Cardiac septum (tissue), 1 donor: ENCODE data around the genes PLXNA2 and IRF6.

DNA sequence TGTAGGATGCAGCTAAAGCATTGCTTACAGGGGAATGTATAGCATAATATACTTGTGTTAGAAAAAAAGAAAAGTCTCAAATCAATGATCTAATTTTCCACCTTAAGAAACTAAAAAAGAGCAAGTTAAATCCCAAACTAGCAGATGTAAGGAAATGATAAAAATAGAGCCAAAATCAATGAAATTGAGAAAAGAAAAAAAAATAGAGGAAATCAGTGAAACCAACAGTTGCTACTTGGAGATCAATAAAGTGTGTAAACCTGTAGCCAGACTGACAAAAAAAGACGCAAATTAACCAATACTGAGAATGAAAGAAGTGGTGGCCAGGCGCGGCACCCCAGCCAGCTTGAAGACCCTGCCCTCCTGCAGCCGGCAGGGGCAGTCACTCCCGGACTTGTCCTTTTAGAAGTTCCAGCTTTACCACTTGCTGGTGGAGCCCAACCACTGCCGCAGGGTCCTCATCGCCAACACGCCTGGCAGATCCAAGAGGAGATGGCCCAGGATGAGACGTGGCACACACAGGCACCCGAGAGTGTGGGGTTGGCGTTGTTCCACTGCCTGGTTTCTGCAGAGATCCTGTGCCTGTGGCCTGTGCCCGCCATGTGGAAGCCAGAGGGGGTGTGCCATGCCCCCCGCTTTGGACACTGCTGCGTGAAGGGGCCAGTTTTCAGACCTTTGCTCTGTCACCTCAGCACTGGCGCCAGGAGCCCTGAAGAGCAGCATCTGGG lies 10.6 kb downstream of the CD46 start:
- PRO-cap: no peak

DNA sequence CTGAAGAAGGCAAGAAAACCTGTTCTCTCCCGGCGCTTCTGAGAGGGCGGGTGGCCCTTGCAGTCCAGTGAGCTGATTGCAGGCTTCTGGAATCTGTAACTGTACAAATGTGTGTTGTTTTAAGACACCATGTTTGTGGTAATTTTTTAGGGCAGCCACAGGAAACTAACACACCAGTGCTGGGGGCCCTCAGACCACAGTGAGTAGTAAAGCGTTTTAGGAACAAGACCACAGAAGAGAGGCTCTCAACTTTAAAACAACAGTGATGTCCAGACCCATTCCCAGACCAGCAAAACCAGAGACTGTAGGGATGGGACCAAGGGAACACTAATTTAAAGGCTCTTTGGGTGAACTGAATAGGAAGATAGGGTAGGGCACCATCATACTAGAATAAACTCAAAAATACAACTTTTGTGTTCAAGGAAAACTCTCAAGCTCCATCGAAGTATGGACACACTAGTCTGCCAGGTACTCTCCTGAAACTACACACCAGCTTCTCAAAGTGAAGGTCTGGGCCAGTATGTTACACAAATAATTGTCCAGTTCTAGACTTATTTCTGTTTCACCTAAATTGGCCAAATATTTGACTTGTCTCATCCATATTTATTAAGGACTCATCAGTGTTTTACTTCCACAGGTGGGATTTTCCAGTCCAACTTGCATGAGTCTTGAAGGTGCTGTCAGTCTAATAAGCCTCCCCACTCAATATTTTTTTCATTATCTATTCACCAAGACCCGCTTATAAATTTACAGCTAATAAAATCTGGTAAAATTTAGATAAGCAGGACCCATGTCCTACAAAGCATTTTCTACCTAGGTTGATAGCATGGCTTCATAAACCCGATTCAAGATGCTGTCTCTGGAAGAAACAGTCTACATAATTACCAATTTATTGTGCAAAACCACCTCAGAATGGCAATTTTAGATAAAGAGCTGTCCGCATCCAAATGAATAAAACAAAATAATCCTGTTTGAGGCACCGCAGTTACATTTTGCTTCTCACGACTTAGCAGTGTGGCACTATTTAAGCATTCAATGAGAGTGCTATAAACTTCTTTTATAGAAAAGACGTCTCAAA lies 47.5 kb downstream of the CD46 start:
- PRO-cap: no peak

GRCh38 chr1:207811849-207812865 lies 60.3 kb downstream of the CD46 start:
- PRO-cap: no peak

GRCh38 chr1:207826291-207827392 lies 74.8 kb downstream of the CD46 start:
- PRO-cap: bidirectional peak, plus-strand start at chr1:207826998, minus-strand start at chr1:207826870

DNA sequence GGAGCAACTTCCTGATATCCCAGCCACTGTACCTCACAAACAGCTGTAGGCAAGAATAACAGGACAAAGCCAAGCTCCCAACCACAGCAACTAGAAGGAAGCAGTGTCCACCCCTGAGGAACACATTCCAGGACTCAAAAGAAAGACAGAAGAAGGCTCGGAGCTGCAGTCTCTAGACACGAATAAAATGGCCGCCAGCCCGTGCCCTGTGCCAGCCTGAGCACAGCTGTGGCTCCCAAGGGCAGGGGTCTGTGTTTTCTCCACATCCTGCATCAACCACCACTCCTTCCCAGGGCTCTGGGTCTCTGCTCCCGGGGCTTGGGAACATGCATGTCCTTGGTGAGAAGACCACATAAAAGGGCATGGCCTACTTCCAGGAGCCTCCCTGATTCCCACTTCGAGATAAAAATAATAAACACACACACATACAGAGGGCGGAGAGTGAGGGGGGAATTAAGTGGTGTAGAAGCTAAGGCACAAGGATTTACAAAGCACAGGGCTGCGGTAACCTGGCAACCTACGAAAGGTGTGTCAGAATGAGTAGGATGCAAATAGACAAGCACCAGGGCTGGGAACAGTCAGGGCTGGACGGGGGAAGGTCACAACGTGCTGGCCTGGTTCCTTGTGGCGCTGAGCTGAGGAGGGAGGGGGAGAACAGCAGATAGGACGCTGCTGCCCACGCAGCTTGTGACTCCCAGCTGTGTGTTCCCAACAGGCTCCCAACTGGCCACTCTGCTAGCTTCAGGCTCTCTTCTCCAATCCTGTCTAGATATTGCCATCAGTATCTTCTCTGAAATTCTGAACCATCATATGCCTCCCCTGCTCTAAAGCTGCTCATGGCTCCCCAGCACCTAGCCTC lies 72.6 kb downstream of the CD34 start:
- PRO-cap: unidirectional peak, plus-strand start at position 577 of the sequence

- PRO-cap: no peak
Observed at GRCh38 chr1:207917017-207917259, 6.0 kb upstream of the CD34 start.

- PRO-cap: no peak
Observed at GRCh38 chr1:208047966-208048438, 137.1 kb upstream of the CD34 start.

- PRO-cap: no peak
Observed at GRCh38 chr1:208179296-208179758, 64.9 kb downstream of the PLXNA2 start.

DNA sequence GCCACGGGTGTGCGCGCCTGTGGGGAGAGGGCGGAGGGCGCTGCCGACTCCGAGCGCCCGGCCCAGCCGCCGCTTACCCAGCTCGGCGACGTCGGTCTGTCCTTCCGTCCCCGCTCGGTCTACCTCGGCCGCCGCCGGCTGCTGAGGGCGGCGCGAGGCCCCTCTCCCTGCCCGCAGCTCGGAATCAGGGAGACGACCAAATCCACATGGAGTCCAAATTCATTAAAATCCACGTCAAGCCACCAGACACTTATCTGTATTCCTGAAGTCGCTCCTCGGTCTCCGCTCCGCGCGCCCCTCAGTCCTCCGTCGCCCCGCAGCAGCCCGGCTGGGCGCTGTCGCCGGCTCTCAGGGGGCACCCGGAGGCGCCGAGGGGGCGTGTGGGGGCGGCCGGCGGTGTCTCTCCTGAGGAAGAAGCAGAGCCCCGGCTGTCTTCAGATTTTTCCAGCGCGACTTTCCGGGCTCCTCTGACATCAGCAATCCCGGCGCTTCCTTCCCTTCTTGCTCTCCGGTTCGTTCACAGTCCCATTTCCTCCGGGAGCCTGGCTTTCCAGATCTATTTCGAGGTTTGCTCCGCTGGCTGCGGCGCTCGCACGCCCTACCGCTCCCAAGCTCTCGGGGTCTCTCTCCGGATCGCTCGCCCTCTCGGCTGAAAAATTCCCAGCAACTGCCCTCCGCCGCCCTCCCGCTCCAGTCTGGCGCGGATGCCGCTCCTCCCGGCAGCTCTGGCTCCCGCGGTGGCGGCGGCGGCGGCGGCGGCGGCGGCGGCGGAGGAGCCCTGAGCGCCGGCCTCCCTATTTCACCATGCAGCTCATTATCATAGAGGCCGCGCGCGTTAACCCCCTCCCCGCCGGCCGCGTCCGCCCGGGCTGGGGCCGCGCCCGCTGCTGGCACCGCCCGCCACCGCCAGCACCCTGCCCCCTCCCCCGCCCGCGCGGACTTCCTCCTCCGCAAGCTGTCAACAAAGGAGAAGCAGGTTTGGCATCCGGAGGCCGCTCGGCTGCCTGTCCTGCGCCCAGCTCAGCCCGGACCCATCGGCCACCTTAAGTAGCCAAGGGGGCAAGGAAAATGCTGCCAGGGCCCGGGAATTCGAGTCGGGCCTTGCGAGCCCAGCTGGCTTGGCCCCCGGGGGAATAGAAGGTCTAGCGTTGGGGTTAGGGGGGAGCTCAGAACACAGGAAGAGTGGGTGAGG lies at the start of gene PLXNA2:
Gene PLXNA2, minus strand, starts transcription at position 819 of the 1,192 bp plus-strand sequence.
- PRO-cap: bidirectional peak, plus-strand start at position 558 of the sequence, minus-strand start at position 407 of the sequence; bidirectional peak, plus-strand start at position 969 of the sequence, minus-strand start at position 697 of the sequence

DNA sequence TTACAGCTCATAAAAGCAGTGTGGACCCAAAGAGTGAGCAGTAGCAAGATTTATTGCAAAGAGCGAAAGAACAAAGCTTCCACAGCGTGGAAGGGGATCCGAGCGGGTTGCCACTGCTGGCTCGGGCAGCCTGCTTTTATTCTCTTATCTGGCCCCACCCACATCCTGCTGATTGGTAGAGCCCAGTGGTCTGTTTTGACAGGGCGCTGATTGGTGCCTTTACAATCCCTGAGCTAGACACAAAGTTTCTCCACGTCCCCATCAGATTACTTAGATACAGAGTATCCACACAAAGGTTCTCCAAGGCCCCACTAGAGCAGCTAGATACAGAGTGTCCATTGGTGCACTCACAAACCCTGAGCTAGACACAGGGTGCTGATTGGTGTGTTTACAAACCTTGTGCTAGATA lies 243.7 kb upstream of the PLXNA2 start:
- PRO-cap: no peak

DNA sequence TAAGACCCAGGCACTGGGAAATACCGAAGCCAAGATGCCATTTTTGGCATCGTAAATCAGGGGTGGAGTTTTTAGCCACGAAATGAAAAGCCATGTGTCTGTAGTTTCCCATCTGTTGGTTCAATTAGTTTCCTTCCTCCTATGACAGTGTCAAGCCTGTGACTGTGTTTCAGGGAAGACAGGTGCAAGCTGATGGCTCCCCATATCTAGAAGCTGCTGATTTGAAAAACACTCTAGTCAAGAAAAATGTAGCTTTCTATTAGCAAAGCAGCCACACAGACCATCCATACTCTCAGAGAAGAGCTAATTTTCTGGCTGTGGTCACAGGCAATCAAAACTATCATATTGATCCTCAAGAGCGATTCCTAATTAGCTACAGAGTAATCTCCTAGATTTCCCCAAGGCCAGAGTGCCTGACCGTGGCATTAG lies 480.3 kb upstream of the CAMK1G start:
- PRO-cap: no peak

GRCh38 chr1:209427252-209427605 lies 156.3 kb upstream of the CAMK1G start:
- PRO-cap: no peak

GRCh38 chr1:209429910-209430548 lies 153.5 kb upstream of the CAMK1G start:
- PRO-cap: no peak

DNA sequence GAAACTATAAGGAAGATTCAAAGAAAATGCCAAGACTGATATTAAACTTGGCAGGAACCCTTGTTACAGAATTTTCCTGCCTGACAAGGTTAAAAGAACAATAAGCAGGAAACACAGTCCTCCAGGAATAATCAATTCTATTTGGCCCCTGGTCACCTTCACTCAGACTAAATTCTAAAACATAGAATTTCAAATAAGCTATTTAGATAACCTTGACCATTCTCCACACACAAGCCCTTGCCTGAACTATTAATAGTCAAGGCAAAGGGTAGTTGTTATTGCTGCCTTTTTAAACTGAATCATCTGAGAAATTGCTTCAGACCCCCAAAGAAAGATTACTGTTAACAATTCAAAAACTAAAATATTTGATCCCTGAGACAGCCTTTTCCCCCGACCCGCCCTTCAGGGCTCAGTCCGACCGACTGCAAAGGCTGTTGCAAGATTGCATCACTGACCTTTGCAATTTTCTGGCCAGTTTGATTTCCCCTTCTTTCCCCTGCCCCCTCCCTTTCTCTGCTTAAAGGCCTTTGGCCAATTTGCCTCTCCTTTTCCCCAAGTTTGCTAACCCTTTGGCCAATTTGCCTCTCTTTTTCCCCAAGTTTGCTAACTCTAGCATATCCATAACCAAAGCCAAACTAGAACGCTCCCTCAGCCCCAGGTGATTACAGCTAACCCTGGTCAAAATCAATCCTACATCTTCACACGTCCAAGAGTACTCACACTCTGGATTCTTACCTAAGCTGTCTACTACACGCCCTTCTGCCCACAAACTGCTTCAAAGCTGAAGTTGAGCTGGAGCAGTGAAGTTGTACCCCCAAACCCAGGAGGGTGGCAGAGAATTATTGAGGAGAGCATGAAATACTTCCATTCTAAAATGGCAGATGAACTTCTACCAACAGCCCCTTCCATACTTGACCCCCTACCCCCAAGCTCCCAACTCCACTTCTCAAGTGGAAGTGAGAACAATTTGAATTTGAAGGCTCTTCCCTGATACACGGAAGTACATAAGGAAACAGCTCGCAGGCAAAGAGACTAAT lies 1.3 kb upstream of the G0S2 start:
- PRO-cap: no peak

DNA sequence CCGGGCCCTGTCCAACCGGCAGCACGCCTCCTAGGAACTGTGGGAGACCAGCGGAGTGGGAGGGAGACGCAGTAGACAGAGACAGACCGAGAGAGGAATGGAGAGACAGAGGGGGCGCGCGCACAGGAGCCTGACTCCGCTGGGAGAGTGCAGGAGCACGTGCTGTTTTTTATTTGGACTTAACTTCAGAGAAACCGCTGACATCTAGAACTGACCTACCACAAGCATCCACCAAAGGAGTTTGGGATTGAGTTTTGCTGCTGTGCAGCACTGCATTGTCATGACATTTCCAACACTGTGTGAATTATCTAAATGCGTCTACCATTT lies 714 bp downstream of the G0S2 start:
- PRO-cap: bidirectional peak, plus-strand start at position 234 of the sequence, minus-strand start at position 41 of the sequence

GRCh38 chr1:209742883-209743695 lies 12.8 kb upstream of the TRAF3IP3 start:
- PRO-cap: no peak

- PRO-cap: unidirectional peak, plus-strand start at chr1:209768605
Observed at GRCh38 chr1:209768089-209768873, 12.4 kb downstream of the TRAF3IP3 start.

- PRO-cap: no peak
Observed at GRCh38 chr1:209791772-209792277, 7.5 kb upstream of the C1orf74 start.

DNA sequence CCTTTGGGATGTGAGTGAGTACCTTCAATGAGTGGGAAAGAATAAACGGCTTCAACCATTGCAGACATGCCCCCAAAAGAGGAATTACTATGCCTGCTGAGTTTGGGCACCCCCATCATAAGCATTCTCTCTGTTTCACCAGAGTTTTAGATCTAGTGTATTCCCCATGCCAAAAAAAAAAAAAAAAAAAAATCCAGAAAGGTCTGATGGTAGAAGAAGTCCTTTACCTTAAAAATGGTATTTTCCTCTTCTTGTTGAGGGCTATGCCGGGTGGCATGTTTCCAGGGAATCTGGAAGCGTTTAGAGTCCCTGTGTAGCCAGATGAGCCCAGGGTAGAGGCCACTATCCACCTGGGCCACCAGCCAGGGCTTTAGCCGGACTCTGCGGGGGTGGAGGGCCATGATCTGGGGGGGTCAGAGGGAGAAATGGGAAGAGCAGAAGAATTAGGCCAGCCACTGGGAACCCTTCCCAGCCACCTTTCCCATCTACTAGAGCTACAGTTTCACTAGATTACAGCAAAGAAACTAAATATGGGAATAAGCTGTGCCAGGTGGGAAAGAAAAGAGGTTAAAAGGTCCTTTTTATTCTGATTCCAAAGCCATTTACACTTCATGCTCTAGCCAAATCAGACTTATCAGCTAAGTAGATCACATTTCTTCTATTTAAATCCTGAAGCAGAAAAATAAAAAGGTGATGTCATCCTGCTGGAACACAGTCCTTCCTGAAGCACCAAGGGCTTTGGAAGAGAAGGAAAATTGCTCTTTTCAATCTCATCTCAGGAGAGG lies 4.7 kb downstream of the IRF6 start:
- PRO-cap: no peak

DNA sequence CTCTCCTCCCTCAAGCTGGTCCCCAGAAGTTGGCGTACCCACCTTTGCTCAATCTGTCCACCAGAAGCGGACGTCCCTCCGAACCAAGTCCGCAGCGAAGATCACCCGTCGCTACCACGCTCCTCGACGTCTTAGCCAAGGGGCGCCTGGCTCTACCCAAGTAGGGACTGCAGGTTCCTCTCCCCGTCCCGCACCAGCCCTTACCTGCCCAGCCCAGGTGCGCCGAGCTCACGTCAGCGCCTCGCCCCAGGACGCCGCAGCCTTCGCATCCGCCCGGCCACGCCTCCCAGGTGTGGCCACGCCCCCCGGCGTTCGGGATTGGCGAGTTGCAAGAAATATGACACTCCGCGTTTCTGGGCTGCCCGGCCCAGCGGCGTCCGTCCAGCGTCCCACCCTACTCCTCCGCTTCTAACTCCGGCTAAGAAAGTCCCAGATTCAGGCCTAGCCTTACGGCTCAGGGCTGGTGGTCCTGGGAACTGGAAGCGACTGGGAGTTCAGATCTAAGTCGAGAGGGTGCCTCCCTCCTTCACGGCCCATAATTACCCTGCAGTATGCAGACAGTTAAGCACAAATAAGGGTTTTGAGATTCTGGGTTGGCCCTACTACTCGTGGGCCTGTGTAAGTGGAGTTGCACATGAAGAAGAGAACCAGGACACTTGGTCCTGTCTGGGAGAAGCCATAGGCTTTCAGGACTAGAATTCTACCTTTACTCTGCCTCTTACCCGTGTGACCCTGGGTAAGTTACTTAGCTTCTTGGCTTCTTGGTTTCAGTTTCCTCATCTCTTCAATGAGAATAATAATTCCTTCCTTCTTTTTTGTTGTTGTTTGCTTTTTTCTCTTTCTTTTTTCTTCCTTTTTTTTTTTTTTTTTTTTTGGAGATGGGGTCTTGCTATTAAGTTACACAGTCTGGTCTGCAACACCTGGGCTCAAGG lies at the start of gene IRF6:
Gene IRF6, minus strand, starts transcription at position 238 of the 932 bp plus-strand sequence.
- PRO-cap: bidirectional peak, plus-strand start at position 343 of the sequence, minus-strand start at position 235 of the sequence